WTC11 (cell line): ENCODE measurements around a stretch of chr20.

DNA sequence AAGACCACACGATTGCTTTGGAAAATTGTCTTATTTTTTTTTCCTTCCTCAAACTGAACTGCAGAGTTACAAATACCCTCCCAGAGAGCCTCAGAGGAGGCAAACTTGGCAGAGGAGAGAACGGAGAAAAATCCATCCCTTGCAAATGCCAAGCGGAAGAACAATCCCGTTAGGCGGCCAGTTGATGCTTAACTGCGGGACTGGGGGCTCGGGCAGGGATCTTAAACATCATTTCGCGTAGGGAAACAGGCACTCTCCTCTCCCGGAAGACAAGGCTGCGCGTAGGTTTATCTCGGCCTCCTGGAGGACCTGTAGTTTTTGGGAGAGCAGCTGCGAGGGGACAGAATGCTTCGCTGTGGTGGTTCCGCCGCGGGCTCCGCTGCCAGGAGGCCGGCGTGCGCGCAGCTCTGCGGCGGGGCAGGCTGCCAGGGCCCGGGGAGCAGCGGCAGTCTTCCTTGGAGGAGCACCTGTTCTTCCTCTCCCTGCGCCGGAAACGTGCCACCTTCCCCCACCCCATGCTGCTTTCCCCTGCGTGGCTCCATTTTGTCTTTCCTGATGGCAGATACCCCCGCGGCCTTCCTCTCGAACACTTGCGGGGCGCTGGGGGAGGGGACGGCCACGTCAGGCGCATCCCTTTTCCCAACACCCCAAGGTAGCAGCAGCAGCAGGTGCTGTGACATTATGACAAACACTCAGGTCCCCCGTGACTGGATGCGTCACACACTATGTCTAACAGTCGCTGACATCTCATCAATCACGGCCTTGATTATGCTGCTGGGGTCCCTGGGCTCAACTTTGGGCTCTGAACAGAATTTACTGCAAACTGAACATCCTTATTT is 230.8 kb upstream of the BTBD3 start:
- PRO-cap: no peak

GRCh38 chr20:12753328-12753715 is 255.4 kb upstream of the SPTLC3 start:
- PRO-cap: unidirectional peak, minus-strand start at chr20:12753584

DNA sequence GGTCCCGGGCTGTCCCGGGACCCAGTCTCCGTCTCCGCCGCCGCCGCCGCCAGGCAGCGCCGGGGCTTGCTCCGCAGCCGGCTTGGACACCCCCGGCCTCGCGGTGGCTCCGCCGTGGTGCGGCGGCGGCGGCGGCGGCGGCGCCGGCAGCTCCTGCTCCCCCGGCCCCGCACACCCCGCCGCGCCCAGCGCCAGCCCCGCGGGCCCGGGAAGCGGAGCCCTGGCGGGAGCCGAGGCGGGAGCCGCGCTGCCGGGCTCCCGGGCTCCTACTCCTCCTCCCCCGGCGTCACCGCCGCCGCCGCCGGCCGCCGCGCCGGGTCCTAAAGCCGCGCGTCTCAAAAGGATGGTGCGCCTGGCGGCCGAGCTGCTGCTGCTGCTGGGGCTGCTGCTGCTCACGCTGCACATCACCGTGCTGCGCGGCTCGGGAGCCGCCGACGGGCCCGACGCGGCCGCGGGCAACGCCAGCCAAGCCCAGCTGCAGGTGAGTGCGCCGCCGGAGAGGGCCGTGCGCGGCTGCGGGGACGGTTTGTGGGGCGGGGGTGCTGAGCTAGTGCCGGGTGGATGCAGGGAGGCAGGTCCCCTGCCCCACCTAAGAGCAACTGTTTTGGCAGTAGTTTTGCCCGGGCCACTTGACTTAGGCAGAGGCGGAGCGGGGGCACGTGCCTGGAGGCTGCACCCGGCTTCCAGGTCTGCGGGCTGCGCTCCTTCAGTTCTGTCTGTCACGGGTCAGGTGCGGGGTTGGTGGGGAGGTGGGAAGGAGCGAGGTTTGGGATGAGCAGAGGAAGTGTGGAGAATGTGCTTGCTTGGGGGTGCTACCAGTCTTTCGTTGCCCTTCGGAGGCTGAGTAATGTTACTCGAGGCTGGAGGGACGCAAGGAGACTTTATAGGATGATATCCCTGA is 610 bp downstream of the ISM1 start:
- PRO-cap: bidirectional peak, plus-strand start at position 338 of the sequence, minus-strand start at position 288 of the sequence

DNA sequence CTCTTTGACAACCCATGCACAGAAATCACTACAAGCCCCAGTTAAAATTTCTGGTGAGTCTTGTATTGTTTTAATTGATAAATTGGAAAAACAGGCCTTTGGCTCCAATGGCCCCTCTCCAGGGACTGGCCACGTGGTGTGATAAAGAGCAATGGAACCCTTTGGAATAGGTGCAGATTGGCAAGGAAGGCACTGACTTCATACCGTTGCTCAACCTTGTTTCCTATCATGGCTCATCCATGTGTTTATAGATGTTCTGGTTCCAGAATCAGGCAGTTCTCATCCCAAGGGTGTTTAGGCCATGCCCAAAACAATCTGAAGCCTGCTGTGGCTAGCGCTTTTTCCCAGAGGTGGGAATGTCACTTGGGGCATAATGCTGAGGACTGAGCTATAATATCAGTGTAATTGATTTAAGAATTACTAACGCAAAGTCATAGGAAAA is 51.5 kb downstream of the ISM1 start:
- PRO-cap: no peak

GRCh38 chr20:13851141-13851507 is 66.3 kb downstream of the NDUFAF5 start:
- PRO-cap: no peak

DNA sequence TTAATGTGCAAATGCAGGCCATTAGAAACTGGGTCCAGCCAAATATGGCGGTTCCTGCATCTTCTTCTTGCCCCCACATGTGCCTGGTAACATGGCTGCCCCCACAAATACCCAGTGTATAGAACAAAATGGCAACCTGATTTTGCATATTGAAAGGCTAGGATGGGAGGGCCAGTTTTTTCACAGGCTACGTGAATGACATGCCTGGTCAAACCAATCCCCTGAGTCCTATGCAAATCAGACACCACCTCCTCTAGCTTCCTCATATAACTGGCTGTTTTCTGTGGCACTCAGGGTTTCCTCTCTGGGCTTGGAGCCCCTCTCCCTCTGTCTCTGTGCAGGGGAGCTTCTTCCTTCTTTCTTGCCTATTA is 372.1 kb downstream of the KIF16B start:
- PRO-cap: no peak

- PRO-cap: no peak
Measured at GRCh38 chr20:16340366-16340982, 232.8 kb downstream of the KIF16B start.

DNA sequence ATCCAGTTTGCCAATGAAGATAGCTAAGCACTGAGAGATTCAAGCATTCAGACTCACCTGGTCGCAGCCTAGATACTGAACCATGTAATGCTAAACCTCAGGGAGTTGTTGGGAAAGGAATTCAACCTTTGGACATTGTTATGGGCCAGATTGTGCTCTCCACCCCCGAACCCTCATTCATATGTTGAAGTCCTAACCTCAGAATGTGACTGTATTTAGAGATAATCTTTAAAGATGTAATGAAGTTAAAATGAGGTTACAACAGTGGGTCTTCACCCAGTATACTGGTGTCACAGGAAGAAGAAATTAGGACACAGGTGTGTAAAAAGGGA is 13.9 kb upstream of the KIF16B start:
- PRO-cap: no peak

GRCh38 chr20:17557426-17558270 is 12.2 kb upstream of the DSTN start:
- PRO-cap: no peak

DNA sequence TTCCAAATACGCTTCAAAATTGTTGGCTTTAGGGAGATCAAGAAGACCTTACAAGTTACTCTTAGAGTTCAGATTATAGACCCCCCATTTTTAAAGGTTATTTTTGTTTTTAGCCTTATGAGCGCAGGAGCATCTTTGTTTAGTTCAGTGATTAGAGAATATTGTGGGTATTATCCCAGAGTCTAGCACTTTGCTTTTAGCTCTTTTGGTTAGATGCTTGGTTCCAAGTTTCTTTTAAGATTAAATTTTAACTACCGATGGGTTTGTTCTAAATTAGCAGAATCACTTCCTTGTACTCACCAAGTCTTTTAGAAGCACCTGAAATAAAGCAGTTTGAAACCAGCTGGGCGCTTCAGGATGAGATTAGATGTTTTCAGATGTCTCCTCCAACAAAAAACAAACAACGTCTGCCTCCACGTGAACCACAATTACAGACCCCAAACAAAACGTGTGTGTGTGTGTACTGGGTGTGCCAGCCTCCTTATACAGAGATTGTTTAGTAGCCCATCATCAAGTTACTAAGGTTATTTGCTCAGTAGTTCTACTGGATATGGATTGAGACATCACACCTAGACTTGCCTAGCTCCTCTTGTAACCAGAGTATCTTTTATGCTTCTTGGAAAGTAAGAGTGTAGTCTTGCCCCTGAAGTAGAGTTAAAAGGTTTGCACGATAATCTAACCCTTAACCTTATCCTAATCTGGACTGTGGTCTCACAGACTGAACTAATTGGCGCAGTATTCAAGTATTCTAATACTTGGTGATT is 2.2 kb downstream of the DSTN start:
- PRO-cap: no peak

DNA sequence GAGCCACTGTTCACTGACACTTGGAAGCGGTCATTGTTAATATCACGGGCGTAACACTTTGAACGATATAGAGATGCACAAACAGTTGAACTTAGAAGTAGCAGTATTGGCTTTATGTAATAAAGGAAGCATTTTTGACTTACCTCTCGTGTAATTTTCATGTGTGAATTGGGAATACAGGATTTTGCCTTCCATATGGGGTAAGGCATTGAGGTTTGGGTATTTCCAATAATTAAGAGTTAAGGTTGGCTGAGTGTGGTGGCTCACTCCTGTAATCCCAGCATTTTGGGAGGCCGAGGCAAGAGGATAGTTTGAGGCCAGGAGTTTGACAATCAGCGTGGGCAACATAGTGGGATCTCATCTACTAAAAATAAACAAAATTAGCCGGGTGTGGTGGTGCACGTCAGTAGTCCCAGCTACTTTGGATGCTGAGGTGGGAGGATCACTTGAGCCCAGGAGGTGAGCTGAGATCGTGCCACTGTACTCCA is 38.3 kb downstream of the DSTN start:
- PRO-cap: no peak

DNA sequence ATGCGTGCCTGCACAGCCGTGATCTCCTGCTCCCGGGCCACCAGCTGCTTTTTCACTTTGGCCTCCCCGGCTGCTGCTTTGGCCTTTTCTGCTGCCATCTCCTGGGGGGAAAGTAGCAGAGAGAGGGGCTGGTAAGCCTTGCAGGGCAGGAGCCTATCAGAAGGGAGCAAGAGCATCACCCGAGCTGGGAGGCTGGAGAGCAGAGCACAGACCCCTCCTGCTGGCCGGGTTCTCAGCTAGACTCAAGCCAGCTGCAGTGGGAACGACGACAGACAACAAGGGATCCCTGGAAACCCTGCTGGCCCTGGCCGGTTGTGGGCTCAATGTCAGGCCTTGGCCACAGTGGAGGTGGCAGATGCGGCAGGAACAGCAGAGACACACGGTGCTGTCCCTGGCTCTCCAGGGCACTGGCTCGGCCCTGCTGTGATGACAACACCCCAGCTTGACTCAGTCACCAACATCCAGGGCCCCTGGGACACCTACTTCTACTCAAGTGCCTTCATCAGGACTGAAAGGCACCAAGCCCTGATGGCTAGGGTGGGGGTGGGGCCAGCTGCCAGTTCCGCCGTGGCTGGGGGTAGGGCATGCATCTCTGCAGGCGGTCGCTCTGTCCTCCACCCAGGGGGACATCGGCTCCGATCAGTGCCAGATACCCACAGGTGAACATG is 45.3 kb downstream of the RRBP1 start:
- PRO-cap: bidirectional peak, plus-strand start at position 259 of the sequence, minus-strand start at position 90 of the sequence

DNA sequence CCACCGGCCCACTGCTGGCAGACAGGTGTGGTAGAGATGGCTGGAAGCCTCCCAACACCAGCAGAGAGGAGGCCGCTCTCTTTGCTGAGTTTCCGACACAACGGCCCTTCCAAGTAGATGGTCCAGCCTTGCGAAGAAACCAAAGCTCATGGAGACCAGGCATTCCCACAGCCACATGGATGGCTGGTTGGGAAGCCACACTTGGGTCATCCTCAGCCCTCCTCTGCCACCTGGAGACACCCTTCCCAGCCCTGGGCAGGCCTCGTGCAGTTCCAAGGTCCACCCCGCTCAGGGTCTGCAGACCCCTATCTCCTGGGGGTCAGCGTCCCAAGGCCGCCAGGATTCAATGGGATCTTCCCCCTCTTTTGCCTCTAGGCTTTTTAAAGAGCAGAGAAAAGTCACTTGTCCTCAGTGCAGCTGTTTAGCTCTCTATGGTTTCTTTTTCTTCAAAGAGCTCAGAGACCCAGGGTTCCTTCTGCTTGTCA is 43.8 kb downstream of the RRBP1 start:
- PRO-cap: no peak

- PRO-cap: no peak
Measured at GRCh38 chr20:17658416-17659307, 23.4 kb downstream of the RRBP1 start.

DNA sequence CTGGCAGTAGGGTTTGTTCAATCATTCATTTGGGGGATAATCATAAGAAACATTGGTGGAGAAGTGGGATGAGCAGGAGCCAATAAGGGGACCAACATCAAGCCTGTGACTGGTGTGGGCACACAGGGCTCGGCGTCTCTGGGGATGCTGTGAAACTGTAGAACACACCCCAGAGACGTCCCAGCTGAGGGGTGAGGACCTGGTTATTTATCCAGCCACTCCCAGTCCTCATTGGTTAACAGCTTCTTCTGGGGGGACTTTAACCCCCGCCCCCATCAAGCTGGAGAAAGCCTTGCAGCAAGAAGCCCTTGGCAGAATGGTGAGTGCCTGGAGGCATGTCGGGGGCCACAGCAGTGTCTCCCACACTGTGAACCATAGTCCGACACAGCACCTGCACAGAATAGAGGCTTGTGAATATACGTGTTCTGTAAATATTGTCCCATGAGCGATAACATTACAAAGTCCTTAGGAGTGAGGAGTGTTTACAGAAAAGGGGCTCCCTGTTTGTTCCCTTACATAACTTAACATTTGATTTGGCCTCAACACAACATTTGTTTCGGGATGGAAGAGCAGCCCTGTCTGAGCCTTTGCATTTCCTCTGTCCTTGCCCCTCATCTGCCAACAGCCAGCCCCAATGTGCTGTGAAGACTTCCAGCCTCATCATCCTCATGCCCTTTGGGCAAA is 2.1 kb upstream of the RRBP1 start:
- PRO-cap: no peak

DNA sequence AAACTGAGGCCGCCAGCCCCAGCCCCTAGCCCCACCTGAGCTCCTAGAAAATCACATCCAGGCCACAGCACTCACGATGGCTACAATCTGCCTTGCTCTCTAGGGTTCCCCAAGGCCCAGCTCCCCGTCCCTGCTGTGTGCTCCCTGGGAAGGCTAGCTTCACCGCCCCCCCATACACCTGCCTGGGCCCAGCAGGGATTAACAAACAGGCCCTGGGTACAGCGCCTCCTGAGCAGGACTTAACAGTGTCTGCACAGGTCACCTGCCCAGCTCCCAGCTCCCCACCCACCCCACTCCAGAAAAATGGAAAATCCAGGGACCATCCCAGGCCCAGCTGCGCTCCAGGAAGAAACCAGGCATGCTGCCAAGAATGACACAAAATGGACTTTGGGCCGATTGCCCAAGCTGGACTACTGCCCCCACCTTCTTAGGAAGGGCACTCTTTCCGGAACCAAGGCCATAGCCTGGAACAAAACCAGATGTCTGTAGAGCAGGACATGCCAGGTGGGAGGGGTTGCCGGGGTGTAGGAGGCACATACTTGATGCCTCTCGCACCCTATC is 105.0 kb downstream of the SNX5 start:
- PRO-cap: no peak

GRCh38 chr20:17962484-17963441 is 5.8 kb downstream of the SNX5 start:
- PRO-cap: no peak

GRCh38 chr20:17964357-17965659 is 3.8 kb downstream of the SNX5 start:
- PRO-cap: no peak

DNA sequence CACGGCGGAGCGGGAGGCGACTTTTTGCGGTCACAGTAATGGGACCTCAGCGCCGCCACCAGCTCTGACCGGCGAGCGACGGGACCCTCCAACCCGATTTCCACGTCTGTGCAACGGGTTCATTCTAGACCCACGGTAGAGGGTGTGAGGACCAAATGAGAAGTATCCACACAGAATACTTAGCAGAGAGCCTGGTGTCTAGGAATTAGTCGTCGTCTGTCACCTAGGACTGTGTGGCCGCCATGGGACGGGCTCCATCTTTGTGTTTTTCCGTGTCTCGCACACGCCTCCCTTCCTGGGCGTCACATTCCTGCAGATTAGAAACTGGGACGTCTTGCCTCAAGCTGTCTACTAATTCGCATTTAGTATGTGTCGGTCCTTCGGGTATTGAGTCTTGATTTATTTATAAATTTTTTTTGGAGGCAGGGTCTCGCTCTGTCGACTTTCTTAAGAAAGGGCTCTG is 463 bp downstream of the MGME1 start:
- PRO-cap: bidirectional peak, plus-strand start at position 302 of the sequence, minus-strand start at position 262 of the sequence

DNA sequence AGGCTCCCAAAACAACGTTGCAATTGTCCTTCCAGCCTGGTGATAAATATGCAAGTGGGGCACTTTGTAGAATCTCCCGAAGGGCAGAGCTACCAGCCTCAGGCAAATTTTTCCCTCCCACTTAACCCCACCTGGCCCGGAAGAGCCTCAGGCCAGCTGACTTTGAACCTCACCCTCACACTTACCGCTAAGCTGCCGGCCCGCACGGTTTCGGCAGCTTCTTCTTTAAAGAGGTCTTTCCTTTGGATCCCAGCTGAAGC is 2.5 kb downstream of the OVOL2 start:
- PRO-cap: no peak